CD14-positive monocyte (primary cell): ENCODE results near the gene SERPINA10.

GRCh38 chr14:92906742-92907601, 16.0 kb upstream of the CHGA start:
- CAGE, long polyA plus RNA = no peak

GRCh38 chr14:92917196-92917395, 5.9 kb upstream of the CHGA start:
- CAGE, long polyA plus RNA = no peak

DNA sequence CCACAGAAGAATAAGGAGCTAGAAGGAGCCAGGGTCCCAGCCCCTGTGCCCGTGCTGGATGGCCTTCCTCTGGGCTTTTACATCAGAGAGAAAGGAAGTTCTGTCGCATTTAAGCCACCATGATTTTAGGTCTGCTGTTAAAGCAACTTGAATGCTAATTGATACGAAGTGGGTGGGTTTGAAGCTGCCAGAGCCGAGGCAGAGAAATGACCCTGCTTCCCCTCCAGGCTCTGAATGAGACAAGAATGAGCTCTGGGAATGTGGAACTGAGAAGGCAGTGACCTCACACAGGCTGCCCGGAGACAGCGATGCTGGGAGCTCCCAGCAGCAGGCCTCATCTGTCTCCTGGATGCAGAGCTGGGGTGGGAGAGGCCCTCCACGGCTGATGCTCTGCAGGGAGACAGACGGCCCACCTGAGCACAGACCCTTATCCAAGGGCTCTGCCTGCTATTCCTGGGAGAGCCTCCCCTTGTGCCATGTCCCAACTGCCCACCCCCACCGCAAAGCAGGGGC, 67.5 kb downstream of the CHGA start:
- CAGE, long polyA plus RNA = no peak

GRCh38 chr14:93073962-93075009, 41.4 kb downstream of the ITPK1 start:
- CAGE, long polyA plus RNA = no peak

DNA sequence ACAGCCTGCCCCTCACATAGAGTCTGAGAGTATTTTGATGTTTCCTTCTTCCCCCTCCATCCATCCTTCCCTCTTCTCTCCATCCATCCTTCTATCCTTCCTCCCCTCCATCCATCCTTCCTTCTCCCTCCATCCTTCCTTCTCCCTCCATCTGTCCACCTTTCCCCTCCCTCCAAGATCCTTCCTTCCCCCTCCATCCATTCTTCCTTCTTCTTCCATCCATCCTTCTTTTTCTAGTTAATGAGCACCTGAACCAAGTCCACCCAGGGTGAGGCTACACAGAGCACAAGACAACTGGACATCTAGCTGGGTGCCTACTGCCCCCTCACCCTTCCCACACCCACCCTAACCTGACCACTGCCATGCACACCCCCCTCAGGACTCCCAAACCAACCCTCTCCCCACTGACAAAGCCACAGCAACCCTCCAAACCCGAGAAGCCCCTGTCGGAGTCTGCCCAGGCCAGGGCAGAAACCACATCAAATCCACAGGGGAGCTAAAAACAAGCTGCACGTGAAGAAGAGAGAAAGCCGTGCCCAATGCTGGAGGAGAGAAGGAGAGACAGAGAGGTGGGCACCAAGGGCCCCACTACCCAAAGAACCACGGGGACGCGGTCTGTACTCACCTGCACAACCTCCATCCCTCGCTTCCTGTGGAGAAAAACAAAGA, 39.6 kb downstream of the ITPK1 start:
- CAGE, long polyA plus RNA = no peak

GRCh38 chr14:93114675-93115066, 1.1 kb downstream of the ITPK1 start:
- CAGE, long polyA plus RNA = no peak

- CAGE, long polyA plus RNA = no peak
Observed at GRCh38 chr14:93116157-93117144, 726 bp upstream of the ITPK1 start.

DNA sequence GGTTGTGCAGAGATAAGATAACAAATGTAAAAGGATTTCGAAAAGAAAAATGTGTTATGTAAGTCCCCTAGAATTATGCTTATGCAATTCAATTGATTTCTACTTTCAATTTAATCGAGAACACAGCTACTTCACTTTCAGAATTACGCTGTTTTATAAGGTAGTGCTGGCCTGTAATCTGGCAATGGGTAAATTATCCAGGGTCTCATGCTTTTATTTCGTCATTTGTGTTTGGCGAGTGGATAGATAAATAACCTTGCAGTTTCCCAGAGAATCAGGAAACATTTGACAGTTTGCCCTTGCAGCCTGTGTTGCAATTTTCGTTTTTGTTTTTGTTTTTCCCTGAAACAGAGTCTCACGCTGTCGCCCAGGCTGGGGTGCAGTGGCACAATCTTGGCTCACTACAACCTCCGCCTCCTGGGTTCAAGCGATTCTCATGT, 33.6 kb downstream of the MOAP1 start:
- CAGE, long polyA plus RNA = no peak

GRCh38 chr14:93312434-93313056, 20.3 kb downstream of the BTBD7 start:
- CAGE, long polyA plus RNA = no peak

DNA sequence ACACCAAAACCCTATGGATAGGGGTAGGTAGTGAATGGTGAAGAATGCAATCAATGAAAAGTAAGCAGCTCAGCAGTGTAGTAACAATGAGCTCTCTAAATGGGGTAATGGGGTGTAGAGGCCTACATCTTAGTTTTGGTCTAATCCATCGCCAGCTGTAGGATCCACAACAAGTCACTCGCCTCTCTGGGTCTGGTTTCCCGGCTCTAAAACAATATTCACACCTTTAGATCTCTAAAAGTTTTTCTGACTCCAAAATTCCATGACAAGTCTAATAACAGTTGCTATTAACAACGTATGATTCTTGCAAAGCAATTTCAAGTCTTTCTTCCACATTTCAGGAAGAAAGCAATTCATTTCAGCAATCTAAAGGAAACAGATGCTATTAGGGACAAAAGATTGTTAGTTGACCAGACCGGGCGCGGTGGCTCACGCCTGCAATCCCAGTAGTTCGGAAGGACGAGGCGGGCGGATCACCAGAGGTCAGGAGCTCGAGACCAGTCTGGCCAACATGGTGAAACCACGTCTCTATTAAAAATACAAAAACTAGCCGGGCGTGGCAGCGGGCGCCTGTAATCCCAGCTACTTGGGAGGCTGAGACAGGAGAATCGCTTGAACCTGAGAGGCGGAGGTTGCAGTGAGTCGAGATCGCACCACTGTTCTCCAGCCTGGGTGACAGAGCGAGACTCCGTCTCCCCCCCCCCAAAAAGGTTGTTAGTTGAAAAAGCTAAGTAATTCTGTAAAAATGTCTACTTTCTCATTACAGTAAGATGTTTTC, 1.5 kb downstream of the BTBD7 start:
- CAGE, long polyA plus RNA = no peak

GRCh38 chr14:93431056-93431340, 259 bp downstream of the UNC79 start:
- CAGE, long polyA plus RNA = no peak

GRCh38 chr14:93480855-93481416, 50.2 kb downstream of the UNC79 start:
- CAGE, long polyA plus RNA = no peak

- CAGE, long polyA plus RNA = no peak
Observed at GRCh38 chr14:93533752-93534444, 103.2 kb downstream of the UNC79 start.

DNA sequence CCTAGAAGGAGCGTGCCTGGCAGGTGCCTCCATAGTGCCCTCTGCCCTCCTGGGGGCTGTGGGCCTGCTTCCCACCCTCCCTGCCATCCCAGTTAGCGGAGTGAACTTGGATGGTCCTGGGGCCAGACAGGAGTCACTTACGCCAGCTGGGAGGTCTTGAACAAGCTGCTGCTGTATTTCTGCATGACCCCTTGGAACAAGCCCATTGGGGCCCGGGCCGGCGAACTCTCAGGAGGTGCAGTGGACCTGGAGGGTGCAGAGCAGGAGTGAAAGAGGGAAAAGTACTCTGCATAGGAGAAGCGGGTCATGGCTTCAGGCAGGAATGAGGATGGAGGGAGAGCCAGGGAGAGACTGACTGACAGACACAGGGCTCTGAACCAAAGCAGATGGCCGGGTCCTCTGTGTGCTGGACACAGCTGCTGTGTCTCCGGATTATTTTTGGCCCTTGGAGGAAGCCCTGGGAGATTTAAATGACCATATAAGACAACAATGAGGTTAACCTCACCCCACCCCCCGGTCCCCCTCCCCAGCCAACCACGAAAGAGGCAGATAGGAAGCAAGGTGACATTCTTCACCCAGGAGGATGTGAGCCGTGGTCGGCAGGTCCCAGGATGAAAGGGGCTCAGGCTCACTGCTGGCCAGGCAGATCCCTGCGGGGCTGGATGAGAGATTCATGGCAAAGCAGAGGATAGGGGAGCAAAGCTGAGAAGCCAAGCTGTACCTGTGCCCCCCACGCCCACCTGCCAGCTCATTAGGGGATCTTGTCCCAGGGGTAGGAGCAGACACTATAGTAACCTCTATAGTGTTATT, 19.5 kb downstream of the ASB2 start:
- CAGE, long polyA plus RNA = no peak

DNA sequence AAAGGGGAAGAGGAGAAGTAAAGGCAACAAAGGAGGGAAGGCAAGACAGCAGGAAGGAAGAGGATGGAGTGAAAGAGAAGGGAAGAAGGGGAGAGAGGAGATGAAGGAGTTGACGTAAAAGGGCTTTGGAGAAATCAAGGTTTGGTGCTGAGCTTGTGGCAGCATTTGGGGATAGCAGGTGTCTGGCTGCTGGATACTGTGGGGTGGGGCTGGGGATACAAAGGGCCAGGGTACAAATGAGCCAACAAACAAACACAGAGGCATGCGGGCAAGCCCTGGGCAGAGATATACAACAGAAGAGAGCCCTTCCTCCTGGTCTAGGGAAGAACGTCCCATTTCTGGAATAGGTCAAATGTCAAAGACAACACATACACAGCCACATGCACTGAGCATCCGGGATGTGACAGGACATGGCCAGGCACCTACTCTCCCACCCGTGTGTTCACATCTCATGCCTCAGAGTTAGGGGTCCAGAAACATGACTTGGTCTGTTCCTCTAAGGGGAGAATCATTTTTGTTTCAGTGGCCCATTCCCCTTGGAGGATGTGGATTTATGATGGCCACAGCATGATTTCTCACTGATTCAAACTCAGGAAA, 679 bp upstream of the ASB2 start:
- CAGE, long polyA plus RNA = no peak

GRCh38 chr14:93987361-93988162, 9.5 kb upstream of the CCDC197 start:
- CAGE, long polyA plus RNA = no peak

- CAGE, long polyA plus RNA = no peak
Observed at GRCh38 chr14:94047896-94048133, 21.7 kb downstream of the OTUB2 start.

- CAGE, long polyA plus RNA = no peak
Observed at GRCh38 chr14:94130101-94130371, 632 bp upstream of the IFI27L2 start.

DNA sequence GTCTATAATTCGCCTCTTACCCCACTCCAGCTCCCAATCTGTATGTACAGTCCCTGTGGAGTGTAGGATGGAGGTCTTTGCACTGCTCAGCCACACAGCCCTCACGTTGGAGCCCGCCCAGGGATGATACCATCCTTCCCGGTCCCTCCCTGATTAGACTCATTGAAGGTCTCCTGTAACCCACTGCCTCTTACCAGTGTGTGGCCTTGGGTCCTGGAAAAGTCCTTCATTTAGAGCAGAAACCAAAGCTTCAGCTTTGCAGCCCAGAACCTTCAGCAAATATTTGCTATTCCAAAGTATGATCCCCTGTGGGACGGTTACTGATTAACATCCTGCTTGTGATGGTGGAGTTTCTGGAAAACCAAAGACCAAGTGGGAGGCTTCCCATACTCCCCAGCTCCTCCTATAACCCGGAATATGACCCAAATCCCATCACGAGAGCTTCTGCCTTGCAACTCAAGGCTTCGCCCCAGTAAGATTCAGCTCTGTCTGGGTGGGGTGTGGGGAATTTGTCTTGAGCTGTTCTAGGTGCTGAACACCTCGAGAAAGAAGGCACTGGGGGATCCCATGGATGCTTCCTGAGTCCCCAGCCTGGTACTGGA, at the start of gene SERPINA10:
SERPINA10 (minus strand) TSS at position 274 of the 602 bp plus-strand sequence.
- CAGE, long polyA plus RNA = no peak

DNA sequence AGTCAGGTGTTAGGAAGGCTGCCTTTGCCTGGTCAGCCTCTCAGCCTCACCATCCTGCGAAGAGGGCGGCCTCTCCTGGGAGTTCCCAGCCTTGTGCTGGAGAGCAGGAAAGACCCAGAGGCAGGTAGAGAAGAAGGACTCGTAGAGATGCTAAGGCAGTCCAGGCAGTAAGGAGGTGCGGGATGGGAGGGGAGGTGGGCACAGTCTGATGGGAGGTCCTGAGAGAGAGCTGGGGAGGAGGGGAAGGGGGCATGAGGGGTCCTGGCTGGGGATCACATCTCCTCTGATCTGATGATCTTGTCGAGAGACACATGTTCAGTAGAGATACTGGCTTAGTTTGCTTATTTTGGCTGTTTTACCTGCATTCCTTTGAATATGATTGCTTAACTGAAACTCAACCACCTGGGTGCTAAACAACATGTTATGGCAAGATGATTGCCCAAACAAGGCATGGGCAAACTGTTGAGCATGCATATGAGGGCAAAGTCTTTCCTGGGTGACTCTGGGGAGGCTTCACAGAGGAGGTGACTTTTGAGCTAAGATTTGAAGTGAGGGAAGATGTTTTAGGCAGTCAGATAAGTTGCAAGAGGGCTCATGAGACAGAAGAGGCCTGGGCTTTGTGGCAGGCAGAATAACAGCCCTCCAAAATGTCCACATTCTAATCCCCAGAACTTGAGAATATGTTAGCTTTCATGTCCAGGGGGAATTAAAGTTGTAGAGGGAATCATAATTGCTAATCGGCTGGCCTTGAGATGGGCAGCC, 10.3 kb downstream of the SERPINA6 start:
- CAGE, long polyA plus RNA = no peak